GM06990 (cell line): ENCODE measurements around the genes OR4D2, HSF5 and MTMR4.

DNA sequence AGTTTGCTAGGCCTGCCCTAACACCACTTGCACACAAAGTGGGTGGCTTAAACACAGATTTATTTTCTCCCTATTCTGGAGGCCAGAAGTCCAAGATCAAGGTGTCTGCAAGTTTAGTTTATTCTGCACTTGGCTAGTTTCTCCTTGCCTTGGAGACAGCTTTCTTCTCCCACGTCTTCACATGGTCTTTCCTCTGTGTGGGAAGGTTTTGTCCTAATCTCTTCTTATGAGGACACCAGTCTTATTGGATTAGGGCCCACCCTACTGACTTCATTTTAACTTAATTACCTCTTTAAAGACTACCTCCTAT lies 3.5 kb upstream of the MRPS23 start:
- RRBS: no CpG with 5 or more reads among the region's 1 CpG

- RRBS: no CpG with 5 or more reads among the region's 37 CpGs
These were observed 11.1 kb upstream of the MRPS23 start for GRCh38 chr17:57860587-57861795.

DNA sequence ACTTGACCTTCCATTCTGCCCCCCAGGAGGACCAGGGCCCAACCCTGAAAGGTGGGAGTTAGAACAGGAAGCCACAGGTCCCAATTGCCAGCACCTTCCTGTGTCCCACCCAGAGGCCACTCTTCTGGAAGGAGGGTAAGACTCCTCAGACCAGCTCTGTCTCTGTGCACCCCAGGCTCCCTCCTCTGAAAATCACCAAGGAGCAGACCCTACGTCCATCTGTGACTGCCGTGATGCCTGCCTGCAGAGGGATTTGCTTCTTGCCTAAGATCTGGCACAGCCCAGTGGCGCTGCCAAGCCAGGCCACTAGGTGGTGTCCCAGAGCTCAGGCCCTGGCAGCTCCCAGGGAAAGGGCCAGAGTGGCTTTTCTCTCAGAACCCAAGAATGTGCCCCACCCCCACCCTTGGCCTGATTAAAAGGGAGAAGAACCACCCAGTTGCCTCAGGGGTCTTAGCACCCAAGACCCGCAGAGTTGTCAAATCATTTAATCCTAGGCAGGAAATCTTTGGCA lies 42.6 kb upstream of the MRPS23 start:
- RRBS: no CpG with 5 or more reads among the region's 4 CpGs

DNA sequence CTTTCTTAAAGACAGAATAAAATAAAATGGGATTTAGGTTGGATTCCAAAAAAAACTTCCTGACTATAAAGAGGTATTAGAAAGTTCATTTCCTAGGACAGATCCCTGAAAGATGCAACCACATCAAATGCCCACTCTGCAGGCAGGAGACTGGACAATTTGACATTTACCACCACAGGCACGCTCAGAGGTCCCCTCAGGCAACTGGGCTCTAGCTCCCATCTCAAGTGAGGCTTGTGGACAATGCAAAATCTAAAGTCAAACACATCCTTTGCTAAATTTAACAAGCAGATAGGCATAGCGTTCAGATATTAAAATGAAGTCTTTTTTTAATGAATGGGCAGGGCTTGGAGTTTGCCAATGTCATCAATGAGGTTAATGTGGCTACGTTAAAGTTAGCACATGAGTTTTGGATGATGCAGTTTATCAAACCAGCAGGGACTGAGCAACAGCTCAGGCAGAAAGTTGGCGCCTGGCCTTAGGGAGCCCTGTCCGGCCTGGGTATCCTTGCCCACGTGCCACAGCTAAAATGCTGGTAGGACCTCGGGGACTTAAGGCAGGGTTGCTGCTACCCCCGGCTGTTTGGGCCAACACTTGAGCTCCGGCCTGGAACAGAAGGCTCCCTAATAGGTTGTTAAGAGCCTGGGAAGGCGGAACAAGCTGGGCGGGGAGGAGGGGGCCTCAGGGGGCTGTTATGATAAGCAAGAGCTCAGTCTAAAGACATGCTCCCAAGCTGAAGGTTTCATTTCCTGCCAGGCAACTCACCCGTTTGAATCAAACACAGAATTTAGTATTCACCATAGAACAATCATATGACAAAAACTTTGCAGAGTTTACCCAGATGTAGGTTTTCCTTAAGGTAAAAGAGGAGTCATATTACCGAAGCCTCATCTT lies 39.8 kb downstream of the CUEDC1 start:
- RRBS: 100% methylated on average over 2 of the region's 13 CpGs

GRCh38 chr17:58091610-58092401 lies 8.6 kb downstream of the DYNLL2 start:
- RRBS: no CpG with 5 or more reads among the region's 3 CpGs

GRCh38 chr17:58166696-58167260 lies at the start of gene OR4D2:
OR4D2 (plus strand) TSS chr17:58166982.
- RRBS: no CpG with 5 or more reads among the region's 6 CpGs

GRCh38 chr17:58305191-58305759 lies 23.3 kb downstream of the TSPOAP1 start:
- RRBS: 8% methylated on average over 3 of the region's 10 CpGs

- RRBS: 89% methylated on average over 2 of the region's 10 CpGs
These were observed 6.2 kb downstream of the TSPOAP1 start for GRCh38 chr17:58322260-58322886.

DNA sequence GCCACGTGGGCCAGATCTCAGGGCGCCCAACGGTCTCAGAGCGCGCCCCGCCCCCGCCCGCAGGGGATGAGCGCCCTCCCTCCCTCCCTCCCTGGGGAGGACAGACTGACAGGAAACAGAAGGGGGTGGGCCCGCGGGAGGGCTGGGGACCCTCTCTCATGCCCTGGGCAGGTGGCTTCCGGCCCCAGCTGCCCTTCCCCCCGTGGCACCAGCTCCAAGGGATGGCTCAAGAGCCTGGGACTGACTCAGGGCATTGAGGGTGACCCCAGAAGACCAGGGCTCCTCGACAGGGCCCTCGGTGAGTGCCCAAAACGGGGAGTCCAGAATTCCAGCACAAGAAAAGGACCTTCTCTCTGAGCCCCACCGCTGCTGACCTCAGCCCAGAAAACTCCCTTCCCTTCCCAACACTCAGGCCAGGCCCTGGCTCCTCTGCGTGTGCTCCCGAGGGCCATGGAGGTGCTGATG lies 4.0 kb upstream of the TSPOAP1 start:
- RRBS: no CpG with 5 or more reads among the region's 19 CpGs

DNA sequence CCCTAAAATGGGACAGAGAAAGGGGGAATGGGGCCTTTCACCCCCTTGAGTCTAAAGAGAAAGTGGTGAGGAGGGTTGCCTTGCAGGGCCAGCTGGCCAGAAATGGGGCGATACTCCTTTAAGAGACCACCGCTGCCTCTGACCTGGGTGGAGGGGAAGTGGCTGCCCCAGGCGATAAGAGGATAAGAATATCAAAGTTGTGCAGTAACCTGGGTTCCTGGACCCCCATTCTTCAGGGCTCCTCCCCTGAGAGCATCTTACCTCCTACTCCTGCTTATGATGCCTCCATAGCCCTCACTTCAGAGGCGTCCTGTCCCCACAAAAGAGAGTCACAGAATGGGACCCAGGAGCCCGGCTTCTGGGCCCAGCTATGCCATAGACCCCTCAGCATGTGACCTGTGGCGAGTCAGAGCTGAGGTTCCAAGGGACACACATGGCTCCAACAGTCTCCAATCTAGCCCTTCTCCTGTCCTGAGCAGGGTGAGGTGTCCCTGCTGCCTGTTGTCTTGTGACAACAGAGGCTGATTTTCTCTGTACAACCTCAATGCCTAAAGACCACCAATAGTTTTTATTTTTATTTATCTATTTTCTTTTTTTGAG lies 5.3 kb upstream of the TSPOAP1 start:
- RRBS: no CpG with 5 or more reads among the region's 6 CpGs

DNA sequence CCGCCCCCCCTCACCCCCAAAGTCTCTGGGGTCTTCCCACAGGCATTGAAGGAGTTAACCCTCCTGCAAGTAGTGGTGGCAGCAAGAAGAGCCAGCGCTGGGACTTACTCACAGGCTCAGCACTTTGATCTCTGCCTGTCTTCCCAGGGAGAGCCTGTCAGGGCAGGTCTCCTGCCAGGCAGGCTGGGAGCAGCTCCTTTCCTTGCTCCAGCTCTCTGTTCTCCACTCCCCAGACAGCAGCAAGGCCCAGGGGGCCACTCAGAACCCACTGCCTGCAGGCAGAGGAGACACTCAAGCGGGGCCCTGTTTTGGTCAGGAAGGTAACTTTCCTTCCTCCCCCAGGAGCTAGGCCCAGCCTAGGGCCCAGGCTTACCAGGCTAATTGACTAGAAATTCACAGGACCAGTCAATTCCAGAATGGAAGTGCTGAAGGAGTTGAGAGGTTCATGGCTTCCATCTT lies 12.7 kb upstream of the SUPT4H1 start:
- RRBS: no CpG with 5 or more reads among the region's 3 CpGs

GRCh38 chr17:58488166-58488629 lies at the start of gene HSF5:
HSF5 (minus strand) TSS chr17:58488408.
- RRBS: 52% methylated on average over 7 of the region's 54 CpGs

GRCh38 chr17:58513919-58515030 lies at the start of gene MTMR4:
MTMR4 (minus strand) TSS chr17:58514638.
- RRBS: 5% methylated on average over 18 of the region's 72 CpGs

DNA sequence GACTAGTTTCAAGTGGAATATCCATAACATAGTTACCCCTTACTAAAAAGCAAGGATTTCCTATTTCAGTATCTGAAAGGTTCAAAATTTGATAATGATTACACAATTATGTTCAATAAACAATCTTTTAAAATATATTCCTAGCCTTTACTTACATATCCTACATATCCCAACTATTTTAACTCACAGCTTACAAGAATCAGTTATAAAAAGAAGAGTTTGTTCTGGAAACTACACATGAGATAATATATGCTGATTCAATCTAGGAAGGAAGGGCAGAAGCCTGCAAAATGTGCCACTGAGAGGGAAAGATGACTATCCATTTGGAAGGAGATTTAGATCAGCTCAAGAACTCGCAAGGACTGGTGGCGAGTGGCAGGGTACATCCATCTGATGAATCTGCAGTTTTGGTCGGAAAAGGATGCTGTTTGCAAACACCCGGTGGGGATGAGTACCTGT lies 909 bp downstream of the TRIM37 start:
- RRBS: 22% methylated on average over 1 of the region's 4 CpGs

GRCh38 chr17:59122157-59122440 lies 15.4 kb upstream of the TRIM37 start:
- RRBS: no CpG with 5 or more reads among the region's 5 CpGs

DNA sequence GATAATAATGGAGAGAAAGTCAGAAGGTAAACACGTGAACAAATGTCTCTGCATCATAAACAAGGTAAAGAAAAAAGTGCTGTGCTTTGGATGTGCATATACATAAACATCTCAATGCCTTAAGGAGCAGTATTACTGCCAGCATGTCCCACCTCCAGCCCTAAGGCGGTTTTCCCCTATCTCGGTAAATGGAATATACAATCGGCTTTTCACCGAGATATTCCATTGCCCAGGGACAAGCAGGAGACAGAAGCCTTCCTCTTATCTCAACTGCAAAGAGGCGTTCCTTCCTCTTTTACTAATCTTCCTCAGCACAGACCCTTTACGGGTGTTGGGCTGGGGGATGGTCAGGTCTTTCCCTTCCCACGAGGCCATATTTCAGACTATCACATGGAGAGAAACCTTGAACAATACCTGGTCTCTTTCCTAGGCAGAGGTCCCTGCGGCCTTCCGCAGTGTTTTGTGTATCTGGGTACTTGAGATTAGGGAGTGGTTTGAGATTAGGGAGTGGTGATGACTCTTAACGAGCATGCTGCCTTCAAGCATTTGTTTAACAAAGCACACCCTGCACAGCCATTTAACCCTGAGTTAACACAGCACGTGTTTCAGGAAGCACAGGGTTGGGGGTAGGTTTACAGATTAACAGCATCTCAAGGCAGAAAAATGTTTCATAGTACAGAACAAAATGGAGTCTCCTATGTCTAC lies 41.1 kb upstream of the YPEL2 start:
- RRBS: no CpG with 5 or more reads among the region's 12 CpGs

DNA sequence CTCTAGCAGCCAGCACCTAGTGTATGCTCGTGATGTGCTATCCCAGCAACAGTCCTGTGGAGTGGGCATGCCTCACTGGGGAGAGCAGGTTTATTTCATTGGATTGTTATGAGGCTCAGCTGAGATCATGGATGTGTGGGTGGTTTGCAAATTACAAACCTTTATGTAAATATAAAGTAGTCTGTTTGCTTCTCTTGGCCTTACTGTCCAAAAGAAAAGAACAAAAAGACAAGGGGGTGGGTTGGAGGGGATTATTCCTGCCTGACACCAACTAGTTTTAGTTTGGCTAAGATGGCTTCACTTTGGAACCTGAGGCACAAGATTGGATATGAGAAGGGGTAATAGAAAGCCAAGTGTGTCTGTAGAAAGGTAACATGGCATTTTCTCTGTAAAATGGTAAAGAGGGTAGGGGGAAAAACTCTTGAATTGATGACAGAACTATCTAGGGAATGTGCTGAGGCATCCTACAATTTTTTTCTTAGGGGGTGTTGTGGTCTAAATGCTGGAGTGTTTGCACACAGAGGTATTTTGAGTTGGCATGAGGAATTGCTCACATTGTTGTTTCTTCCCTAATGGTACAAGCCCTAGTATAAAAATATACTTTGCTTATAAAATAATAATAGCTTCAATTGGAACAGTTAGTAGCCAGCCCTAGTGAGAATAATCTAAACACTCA lies 25.7 kb downstream of the YPEL2 start:
- RRBS: no CpG with 5 or more reads among the region's 1 CpG

- RRBS: no CpG with 5 or more reads among the region's 11 CpGs
These were observed 42.2 kb downstream of the YPEL2 start for GRCh38 chr17:59373457-59374261.

- RRBS: no CpG with 5 or more reads among the region's 7 CpGs
These were observed 43.1 kb downstream of the YPEL2 start for GRCh38 chr17:59374262-59375287.

- RRBS: no CpG with 5 or more reads among the region's 12 CpGs
These were observed 91.7 kb downstream of the YPEL2 start for GRCh38 chr17:59422919-59423821.